Measurements from ENCODE around the gene LNP1.

DNA sequence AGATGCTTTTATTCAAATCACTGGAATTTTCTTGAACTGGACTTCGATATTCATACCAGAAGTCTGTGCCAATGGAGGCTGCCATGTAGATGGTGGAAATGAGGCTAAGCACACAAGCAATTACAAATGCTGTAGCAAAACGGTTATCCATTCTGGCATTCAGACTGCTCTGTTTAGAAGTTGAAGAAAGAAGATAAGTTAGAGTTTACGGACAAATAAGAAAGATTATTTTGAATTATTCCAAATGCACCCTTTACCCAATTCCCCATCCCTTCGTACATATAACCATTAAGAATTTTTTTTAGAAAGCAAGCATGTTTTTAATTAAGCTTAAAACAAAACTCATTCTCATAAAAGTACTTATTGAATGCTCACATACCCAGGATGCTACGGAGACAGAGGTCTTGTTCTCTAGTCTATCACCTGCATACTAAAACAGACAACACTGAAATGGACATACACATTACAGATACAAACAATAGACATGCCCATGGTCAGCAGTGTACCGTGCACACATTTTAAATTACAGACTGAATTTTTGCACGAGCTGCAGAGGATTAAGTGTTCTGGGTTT, 1.3 kb downstream of the CLDND1 start:
- RRBS, result no CpG with 5 or more reads among the region's 7 CpGs

DNA sequence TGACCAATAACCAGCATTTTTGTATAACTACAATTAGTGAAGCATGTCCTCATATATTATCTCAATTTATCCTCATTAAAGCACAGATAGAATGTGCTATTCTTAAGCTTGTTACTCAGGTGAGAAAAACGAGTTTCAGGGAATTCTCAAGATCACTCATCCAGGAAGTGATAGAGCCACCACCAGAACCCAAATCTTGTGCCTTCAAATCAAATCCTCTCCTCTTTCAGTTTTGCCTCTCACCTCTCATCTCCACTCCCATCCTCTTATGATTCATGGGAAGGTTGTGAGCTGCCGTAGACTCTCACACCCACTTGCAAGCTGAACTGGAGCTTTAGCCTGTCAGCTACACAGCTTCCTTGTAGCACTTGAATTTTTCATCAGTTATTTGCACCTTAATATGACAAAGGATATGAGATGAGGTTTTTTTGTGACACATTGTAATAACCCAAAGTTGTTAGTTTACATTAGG, 25.5 kb downstream of the GPR15 start:
- RRBS, result no CpG with 5 or more reads among the region's 2 CpGs

DNA sequence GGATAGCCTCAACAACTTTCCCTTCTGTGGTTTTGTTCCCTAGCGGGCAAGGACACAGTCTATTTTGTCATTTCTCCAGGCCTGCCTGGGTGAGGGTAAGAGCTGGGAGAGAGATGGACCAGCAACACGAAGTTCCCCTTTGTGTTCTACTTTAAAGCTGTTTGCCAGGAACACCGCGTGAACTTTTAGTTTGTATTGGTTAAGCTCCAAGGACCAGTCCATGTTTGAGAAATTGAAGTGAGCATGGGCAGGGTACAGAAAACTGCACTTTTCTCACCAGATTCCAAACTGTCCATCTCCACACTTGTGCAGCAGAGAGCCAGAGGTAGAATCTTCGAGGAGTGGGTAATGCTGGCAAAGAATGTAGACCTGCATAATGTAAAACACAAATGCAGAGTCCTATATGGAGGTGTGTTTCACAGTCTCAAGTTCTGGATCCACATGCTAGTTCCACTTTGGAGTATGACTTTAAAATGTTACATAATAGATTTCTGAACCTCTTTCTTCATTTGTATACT, 21.1 kb downstream of the ST3GAL6 start:
- RRBS, result no CpG with 5 or more reads among the region's 5 CpGs

DNA sequence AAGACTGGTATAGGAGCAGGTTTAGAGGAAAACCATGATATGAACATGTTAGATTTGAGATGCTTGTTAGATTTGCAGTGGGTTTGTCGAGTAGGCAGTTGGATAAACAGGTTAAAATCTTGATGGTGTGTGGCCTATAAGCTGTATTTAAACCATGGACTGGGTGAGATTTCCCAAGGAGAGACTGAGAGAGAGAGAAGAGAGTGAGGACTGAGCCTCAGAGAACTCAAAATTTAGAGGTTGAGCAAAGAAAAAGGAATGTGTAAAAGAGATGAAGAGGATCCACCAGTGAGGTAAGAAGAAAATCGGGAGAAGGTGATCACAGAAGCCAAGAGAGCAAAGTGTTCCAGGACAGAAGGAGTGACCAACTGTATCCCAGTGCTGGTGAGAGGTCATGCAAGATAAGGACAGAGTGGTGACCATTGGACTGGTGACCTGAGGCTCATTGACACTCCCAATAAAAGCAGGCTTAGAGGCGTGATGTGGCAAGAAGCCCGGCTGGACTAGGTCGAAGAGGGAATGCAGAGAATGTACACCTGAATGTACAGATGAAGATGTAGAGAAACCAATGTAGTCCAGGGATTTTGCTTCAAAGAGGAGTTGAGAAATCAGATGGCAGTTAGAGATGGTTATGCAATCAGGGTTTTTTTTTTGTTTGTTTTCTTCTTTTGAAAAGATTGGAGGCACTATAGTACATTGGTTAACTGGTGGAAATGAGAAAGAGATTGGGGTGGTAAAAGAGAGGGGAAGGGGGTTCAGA, 23.1 kb downstream of the ST3GAL6 start:
- RRBS, result no CpG with 5 or more reads among the region's 5 CpGs

GRCh38 chr3:98797057-98798109, 34.2 kb downstream of the ST3GAL6 start:
- RRBS, result no CpG with 5 or more reads among the region's 4 CpGs

DNA sequence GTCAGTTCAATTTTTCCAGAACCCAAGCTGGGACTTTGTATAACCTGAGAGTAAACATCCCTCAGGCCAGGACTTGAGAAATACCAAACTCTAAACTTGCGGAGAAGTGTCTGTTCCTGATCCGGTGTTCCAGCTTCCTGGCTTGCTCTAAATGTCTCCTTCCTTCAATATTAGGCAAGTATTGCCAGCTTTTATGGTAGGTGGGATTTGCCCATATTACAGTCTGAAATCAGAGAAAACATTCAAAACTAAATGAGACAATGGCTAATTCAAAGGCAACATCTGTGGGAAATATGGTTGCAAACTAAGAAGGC, 88.4 kb upstream of the COL8A1 start:
- RRBS, result no CpG with 5 or more reads among the region's 2 CpGs

- RRBS, result no CpG with 5 or more reads among the region's 7 CpGs
Observed at GRCh38 chr3:99659014-99659480, 20.7 kb downstream of the COL8A1 start.

DNA sequence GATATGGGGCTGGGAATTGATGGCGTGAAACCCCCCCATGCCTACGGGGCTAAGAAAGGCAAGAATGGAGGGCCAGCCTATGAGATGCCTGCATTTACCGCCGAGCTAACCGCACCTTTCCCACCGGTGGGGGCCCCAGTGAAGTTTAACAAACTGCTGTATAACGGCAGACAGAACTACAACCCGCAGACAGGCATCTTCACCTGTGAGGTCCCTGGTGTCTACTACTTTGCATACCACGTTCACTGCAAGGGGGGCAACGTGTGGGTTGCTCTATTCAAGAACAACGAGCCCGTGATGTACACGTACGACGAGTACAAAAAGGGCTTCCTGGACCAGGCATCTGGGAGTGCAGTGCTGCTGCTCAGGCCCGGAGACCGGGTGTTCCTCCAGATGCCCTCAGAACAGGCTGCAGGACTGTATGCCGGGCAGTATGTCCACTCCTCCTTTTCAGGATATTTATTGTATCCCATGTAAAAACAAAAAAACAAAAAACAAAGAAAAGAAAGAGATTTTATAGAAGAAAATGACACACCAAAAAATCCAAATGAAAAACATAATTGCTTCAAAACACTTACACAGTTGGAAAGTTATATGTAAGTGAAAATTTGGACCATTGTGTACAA, 21.9 kb upstream of the CMSS1 start:
- RRBS, result no CpG with 5 or more reads among the region's 18 CpGs

- RRBS, result no CpG with 5 or more reads among the region's 10 CpGs
Observed at GRCh38 chr3:99847802-99848760, 30.4 kb downstream of the CMSS1 start.

DNA sequence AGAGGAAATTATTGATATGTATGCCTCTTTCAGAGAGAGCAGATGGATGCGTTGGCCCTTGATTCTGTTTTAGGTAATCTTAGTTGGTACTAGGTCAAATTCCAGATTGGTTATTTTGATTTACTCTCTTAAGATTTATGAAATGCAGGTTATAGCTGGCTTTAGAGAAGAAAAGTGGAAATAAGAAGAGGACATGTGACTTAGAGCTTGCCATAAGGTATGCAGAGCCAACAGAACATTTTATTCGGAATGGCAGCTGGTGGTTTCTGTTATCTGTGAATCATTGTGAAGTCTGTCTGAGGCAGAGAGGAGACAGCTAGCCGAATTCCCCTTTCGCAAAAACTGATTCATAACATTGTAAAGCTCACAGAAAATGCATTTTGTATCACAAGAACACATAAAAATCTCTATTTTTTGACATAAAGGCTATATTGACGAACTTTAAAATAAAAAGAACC, 82.1 kb downstream of the FILIP1L start:
- RRBS, result no CpG with 5 or more reads among the region's 5 CpGs

- RRBS, result no CpG with 5 or more reads among the region's 3 CpGs
Observed at GRCh38 chr3:100040431-100041013, 73.8 kb downstream of the FILIP1L start.

GRCh38 chr3:100073332-100073878, 40.9 kb downstream of the FILIP1L start:
- RRBS, result no CpG with 5 or more reads among the region's 3 CpGs

DNA sequence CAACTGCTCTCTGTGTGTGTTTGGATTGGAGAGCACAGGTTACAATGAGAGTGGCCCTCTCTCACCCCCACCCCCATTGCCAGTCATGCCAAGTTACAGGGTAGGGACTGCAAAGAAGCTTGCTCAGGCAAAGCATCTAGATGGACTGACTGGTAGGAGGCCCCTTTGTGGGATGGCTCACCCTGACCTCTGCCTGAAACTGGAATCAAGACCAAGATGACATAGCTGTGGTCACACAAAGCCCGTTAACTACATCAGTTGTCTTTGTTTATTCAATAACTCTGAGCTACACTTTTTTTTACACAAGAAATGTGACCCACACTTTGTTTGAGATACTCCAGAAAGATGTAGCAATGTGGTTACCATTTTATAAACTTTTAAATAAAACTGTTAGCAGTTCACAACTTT, 10.2 kb downstream of the FILIP1L start:
- RRBS, result no CpG with 5 or more reads among the region's 1 CpG

DNA sequence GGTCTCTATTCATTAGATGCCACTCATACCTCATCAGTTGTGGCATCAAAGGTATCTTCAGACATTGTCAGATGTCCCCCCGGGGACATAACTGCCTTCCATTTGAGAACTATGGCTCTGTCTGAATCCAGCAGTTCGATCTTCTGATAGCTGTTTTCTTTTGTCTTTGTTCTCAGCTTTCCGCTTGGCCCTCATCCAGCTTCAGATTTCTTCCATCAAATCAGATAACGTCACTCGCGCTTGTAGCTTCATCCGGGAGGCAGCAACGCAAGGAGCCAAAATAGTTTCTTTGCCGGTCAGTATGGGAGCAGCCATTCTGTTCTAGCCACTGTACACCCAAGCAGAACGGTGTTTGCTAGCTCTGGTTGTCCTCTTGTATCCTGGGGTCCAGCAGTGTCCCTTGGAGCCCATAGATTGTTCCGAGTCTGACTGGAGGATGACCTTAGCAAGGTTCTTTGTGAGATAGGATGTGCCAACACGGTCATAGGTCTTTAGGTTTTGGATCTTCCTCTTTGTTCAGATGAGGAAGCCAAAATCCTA, 4.4 kb downstream of the NIT2 start:
- RRBS, result no CpG with 5 or more reads among the region's 12 CpGs

- RRBS, result no CpG with 5 or more reads among the region's 20 CpGs
Observed at GRCh38 chr3:100401310-100401661, at the start of gene LNP1. TSS of gene LNP1 (plus strand) at chr3:100401539.

DNA sequence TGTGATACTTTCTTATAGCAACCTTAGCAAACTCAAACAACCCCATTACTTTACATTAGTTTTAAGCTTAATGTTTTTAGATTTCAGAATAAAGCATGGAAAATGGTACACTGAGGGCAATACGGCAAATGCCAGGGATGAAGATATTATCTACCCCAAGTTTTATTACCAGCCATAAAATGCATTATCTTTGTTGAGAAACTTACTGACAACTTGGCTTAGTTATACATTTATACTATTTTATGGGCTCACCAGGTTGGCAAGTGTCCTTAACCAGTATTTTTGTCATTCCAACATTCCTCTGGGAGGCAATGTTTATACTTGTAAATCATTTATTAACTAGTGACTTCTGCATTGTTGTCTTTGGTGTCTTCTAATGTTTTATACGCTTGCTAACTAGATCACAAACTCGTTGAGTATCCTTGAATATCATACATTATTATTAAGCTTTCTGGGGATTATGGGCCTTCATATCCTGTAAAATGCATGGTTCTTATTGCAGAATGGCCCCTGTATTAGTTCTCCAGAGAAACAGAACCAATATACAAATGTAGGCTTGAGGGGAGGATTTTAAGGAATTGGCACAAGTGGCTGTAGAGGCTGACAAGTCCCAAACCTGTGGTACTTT, 17.9 kb upstream of the ADGRG7 start:
- RRBS, result no CpG with 5 or more reads among the region's 3 CpGs

GRCh38 chr3:100914287-100914847, 78.9 kb downstream of the ABI3BP start:
- RRBS, result no CpG with 5 or more reads among the region's 5 CpGs

DNA sequence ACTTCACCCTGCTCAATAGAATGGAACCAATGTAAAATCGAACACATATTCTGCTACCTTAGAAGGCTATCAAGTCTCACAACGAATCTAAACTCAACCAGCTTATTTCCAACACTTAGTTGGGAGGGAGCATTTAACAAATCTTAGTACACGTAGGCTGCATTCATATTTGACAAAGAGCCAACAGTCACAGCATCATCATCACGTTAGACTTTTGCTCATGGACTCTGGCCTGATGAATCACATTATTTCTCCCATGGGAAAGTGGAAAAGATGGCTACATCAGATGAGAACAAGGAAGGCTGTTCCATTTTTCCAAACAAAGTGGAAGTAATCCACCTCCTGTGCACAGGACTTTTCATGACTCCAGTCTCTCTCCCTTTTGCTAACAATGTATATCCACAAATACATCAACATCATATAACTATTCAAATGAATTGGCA, 64.2 kb downstream of the ABI3BP start:
- RRBS, result no CpG with 5 or more reads among the region's 4 CpGs

DNA sequence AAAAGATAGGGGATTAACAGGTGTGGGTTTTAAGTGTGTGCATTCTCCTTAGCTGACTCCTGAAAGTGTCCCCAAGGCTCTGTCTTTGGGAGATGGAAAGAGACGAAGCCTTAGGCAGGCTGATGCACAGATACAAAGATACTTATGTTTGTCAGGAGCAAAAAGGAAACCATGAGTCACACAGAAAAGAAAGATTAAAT, 23.8 kb upstream of the ABI3BP start:
- RRBS, result no CpG with 5 or more reads among the region's 1 CpG